ENCODE measurements around a stretch of chr10.

DNA sequence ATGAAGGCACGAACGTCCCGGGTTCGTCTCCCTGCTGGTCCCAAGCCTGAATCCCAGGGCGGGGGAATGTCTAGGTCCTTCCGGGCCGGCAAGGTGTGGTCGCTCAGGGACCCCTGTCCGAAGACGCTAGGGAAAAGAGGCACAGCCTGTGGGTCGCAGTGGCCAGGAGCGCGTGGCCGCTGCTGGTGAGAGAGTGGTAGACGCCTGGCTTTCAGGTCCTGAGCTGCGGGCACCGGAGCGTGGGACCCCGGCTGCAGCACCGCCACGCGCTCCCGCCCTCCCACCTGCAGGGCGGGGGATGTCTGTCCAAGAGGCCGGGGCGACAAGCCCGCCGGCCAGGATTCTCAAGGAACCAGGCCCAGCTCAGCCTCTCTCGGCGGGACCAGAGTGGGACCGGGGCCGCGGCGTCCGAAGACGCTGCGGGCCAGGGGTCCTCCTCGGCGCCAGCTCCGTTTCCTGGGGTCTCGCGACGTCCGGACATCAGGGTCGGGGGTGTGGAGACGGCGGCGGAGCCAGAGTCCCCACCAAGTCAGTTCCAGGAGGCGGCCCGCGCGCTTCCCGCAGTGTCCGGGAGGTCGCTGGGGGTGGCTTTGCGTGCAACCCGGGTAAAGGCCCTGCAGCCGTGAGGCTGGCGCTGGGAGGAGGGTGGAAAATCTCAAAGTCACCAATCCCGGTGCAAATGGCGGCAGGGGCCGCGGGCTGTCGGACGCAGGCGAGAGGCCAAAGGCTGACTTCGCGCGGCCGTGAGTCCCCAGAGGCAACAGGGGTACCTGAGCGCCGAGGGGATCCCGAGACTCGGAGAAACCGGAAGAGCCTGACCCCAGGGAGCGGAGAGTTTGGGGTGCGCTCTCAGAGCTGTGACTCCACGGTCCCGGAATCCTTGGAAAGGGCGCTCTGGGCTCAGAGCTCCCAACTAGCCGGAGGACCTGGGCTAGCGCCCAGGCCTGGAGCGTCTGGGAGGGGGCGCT is 5.4 kb downstream of the ZNF503 start:
- PRO-cap, result no peak

DNA sequence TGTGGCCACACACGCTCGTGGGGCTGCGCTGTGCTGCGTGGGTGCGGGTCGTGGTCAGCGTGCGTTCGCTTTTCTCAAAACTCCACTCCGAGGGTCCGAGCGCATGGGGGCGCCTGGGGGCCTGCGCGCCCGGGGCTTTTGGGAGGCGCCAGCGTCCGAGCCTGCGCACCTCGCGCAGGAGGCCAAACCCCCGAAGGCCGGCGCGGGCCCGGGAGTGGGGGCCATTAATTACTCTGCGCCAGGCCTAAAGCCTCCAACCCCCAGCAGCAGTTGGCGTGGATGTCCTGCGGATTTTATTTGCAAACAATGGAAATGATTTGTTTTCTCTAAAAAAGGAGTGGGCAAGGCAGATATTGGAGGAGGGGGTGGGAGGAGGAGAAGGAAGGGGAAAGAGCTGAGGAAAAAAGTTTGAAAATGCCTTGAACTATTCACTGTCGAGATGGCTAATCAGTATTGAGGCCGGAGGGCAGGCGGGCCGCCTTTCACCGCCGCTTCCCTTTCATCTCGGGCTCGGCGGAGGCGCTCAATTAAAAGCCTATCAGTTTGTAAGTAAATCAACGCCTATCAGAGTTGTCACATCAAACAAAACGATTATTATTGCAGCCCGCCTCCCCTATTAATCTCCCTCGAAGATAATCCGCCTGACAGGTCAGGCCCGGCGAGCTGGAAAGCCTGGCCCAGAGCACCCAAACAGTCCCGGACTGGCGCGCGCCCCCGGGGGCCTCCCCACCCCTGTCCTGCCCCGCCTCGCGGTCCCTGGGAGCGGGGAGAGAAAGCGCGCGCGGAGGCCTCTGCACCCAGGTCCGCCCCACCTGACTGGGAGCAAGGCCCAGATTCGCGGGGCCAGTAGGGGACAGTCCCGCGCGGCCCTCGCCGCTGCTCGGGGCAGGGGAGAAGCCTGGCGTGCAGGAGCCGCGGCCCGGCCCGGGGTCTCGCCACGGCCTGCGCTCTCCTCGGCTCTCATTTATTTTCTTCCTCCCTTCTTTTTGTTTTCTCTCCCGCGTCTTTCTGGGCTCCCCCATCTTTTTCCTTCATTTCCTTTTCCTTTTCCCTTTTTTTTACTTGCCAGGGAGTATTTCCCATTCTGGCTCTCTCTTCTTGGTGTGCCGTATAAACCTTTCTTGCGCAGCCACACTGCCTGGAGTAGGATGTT is 3.6 kb upstream of the ZNF503 start:
- PRO-cap, result no peak

DNA sequence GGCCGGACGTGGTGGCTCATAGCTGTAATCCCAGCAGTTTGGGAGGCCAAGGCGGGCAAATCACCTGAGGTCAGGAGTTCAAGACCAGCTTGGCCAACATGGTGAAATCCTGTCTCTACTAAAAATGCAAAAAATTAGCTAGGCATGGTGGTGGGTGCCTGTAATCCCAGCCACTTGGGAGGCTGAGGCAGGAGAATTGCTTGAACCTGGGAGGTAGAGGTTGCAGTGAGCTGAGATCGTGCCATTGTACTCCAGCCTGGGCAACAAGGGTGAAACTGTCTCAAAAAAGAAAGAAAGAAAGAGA is 9.3 kb downstream of the LRMDA start:
- PRO-cap, result no peak

DNA sequence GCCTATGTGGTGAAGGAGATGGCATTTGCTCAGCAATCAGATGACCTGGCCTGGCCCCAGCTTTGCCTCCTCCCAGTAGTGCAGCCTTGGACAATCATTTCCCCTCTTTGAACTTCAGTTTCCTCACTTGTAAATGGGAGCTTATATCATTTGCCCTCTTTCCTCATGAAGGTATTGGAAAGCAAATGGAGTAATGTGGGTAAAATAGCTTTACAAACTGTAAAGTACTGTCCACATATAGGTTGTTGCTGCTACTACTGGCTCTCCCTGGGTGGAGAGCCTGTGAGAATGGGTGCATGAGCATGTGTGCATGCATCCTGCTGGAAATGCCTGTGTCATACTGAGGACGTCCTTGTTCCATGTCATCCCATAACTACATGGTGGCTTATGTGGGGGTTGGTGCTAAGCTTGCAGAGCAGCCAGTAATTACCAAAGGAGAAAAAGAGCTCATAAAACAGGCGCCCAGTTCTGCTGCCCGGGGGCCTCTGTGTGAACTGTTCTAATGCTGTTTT is 91.6 kb downstream of the LRMDA start:
- PRO-cap, result no peak

GRCh38 chr10:75639186-75639989 is 208.0 kb downstream of the LRMDA start:
- PRO-cap, result no peak

DNA sequence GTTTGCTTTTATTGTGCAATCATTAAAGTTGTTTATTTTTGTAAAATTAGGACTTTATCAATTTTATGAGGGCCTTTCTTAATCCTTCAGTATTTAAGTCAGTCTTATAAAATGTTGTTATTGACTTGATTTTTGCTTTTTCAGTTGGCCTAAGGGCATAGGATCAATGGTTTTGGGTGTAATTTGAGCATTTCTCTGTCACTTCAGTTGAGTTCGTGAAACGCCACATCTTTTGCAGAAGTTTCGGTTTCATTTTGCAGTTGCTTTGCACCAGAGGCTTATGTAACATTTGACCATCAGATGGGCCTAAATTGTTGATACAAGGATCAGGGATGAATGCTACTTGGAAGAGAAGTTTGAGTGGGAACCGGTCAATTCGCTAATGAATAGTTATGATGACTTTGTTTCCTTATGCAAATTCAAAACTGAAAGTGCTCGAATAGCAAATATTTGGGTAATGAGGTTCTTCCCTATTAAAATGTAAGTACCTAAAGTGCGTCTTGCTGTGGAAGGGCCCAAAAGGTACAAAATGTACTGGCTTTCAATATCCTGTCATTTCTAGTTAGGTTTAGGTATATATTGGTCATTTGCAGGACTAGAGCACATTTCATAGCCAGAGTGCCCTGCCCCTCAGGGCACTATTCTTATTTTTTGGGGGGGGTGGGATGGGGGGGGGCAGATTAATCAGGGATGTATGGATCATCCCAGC is 340.9 kb downstream of the LRMDA start:
- PRO-cap, result no peak

- PRO-cap, result no peak
Measured at GRCh38 chr10:76082982-76083453, 651.6 kb downstream of the LRMDA start.

DNA sequence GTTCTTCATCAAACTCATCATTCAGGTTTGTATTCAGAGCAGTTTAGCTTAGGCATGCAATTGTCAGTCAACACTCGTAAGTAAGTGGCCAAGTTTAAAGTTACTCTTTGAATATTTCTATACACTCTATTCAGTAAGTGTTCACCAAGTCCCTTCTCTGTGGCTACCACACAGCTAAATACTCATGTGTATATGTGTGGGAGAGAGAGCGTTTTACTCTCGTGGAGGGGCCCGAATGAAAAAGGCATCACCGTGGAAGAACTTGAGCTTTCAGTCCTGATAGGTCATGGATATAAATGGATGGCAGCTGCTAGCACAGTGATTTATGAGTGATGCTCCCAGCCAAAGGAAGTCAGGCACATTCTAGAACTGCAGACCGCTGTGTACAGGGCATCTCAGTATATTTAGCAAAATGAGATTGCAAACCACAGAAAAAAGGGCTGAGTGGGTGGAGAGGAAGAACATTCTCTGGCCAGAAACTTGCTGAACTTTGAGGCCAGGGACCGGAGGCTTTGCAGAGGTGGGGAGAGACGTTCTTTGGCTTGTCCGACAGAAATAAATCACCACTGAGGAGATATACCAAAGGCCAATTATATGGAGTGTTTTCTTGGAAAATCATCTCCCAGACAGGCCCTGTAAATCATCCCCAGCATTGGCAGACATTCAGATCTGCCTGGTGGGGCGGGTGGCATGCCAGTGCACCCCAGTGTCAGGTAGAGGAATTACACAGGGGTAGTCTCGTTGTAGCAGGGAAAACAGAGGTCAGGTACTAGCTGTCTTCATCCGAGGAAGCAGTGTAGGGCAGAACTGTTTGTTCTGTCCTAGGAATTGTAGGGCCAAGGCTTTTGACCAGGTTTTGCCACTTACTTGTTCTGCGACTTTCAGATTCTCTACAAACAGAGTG is 655.3 kb downstream of the LRMDA start:
- PRO-cap, result unidirectional peak, plus-strand start at position 506 of the sequence

- PRO-cap, result no peak
Measured at GRCh38 chr10:76137443-76138041, 706.1 kb downstream of the LRMDA start.

GRCh38 chr10:76780100-76780357 is 857.6 kb downstream of the KCNMA1 start:
- PRO-cap, result no peak

- PRO-cap, result no peak
Measured at GRCh38 chr10:77502056-77502843, 135.4 kb downstream of the KCNMA1 start.

DNA sequence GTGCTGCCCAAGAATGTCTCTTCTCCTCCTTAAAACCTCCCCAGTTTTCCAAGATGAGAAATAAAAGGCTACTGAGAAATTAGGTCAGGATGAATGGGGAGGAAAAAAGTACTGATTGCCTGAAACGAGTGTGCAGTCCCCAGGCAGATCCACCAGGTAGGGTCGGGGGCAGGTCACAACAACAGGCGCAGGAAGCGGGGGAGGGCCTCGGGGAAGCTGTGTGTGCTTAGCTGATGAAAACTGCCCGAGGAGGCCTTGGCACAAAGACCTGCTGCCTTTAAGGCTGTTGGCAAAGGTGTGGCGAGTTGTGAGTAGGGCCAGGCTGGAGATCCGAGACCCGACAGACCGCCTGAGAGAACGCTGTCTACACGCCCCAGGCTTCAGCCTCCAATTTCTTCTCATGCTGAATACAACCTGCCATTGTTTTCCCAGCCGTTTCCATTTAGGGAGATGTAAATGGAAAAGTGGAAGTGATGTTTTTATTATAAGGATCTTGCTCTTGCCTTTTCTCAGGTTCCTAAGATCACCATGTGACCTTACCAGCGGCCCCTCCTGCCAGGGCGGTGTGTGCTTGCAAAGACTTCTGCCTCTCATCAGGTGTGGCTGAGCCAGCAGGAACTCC is 60.9 kb downstream of the DLG5 start:
- PRO-cap, result no peak

- PRO-cap, result no peak
Measured at GRCh38 chr10:77919846-77920185, 6.7 kb downstream of the DLG5 start.

GRCh38 chr10:78176439-78177428 is 143.1 kb downstream of the RPS24 start:
- PRO-cap, result no peak

GRCh38 chr10:78331847-78332392 is 298.3 kb downstream of the RPS24 start:
- PRO-cap, result no peak

GRCh38 chr10:78727840-78728308 is 340.9 kb upstream of the ZMIZ1 start:
- PRO-cap, result no peak

- PRO-cap, result bidirectional peak, plus-strand start at chr10:78757062, minus-strand start at chr10:78756943
Measured at GRCh38 chr10:78756590-78757849, 311.7 kb upstream of the ZMIZ1 start.

DNA sequence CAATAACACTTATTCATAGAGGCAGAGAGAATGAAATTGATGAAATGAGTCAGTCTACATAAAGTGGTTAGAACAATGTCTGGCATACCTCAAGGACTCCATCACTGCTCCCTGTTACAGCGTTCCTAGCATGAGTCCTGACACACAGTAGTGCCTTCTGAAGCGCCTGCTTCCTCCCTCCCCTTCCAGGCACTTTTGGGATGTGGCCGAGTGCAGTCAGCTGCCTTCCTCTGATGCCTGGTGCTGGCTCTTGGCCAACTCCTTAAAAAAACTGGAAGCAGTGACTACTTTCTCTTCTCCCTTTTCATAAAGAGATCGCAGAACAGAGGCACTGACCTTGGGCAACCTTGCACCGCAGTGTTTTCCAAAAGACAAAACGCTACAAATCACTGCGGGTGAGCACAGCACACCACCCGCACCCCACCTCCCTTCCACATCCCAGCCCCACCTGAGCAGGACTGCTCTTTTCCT is 108.3 kb upstream of the ZMIZ1 start:
- PRO-cap, result unidirectional peak, minus-strand start at position 197 of the sequence

- PRO-cap, result no peak
Measured at GRCh38 chr10:78964826-78965775, 103.7 kb upstream of the ZMIZ1 start.

DNA sequence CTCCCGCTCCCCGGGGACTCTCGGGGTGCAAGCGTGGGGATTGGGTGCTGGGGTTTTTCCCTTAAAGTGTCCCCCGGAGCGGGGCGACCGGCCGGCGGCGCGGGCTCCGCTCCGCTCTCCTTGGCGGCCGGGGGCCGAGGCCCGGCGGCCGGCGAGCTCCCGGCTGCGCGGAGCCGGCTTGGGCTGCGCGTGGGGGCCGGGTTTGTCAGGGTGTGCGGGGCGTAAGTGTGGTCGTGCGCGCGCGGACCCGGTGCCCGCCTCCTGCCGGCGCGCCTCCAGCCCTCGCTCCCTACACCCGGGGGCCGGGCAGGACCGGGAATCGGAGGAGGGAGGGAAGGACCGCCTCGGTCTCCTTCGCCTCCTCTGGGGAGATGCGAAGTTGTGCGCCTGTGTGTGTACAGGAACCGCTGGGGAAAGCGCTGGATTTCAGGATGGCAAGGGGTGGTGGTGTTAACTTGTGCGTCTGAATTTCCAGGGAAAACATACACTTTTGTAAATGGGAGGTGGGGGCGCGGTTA is 609 bp downstream of the ZMIZ1 start:
- PRO-cap, result unidirectional peak, plus-strand start at position 318 of the sequence